Temporal lobe (tissue), 2 donors: ENCODE data around the gene PRPS1L1.

- RAMPAGE, long total RNA = no peak
Observed at GRCh38 chr7:14084713-14085156, 95.3 kb upstream of the ETV1 start.

DNA sequence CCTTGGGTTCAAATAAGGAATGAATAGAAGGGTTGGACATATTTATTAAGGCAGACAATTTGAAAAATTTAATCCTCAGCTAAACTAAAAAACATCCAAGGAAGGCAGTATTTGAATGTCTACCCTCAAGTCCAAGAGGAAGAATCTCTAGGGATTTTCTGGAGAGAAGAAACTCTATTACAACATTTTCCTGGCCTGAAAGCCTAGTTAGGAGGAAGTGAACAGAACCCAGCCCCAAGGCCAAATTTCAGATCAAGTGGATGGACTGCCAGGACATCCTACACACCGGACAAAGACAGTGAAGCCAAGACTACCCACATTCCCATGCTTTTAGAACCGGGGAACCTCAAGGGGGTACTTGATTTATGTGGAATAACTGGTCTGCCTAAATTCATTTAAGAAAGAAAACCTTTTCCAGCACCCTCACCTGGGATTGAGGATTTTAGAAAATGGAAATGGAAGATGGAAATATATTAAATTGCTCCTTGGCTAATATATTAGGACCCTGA lies 108.9 kb upstream of the MEOX2 start:
- RAMPAGE, long total RNA = no peak

GRCh38 chr7:16644378-16645610 lies 760 bp downstream of the ANKMY2 start:
- RAMPAGE, long total RNA = no peak

- RAMPAGE, long total RNA = no peak
Observed at GRCh38 chr7:16646832-16647309, 890 bp downstream of the BZW2 start.

DNA sequence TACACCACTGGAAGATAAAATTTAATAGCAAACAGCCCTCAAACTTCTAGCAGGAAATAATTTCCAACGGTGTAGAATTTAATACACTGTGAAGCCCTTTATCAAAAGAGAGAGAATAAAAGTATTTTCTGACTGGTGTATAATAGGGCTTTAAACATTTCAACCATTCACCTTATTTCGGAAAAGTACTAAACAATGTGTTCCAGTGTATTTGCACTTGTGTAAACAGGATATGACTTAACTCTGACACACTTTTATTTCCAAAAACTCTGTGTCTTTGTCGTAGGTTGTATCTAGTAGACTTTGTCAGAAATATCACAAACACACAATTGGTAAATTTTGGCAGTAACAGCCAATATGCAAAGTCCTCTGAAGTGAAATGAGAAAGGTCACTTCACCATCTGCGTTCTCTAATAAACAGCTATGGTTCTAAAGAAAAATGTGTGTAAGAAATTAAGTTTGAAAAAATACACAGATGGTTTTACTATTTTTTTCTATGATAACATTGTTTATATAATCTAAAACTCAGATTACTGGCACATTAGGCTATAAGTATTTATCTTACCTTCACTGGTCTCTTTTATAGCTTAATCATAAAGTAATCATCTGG lies 10.3 kb upstream of the TSPAN13 start:
- RAMPAGE, long total RNA = no peak

DNA sequence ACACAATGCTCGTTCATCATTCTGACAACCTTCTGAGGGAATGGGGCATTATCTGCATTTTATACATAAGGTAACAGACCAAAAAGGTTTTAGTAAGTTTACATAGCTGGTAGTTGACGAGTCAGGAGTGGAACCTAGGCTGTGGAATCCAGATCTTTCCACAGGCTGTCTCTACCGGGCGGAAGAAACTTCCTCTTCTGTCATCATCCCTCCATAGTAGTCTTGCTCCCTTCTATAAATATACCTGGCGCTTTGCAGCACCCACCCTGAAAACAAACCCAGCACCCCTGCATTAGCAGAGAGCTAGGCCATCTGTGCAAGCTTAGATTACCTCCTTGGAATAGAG lies 1.3 kb downstream of the TSPAN13 start:
- RAMPAGE, long total RNA = no peak

DNA sequence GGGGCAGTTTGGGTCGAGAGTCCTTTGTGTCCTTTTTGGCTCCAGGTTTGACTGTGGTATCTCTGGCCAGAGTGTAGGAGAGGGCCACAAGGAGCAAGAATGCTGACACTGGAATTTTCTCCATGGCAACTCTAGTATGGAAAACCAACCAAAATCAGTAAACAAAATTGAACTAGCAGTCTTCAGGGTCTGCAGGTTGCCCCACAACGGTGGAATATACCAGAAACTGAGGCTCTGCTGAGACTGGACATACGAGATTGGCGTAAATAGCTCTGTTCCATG lies 3.2 kb downstream of the AGR2 start:
- RAMPAGE, long total RNA = no peak

DNA sequence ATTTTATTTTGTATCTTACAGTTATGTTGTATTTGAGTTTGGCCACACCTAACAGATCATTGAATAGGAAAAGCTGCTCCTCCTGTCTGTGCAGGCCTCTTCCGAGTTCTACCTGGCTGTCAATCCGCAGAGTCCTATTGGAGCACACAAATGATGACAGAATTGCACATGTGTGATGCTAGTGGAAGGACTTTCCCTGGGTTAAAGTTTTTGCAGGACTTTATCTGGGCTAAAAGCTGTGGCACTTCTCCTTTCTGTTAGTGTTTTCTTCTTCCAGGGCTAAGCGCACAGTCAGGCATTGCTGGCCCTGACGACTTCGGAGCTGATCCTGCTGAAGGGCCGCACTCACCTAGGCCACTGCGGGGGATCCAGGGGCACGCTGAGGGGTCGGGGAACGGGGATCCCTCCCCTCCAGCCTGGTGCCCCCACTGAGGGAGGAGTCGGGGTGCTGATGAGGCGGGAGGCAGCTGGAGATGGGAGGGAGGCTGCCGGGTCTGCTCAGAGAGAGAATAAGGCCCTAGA lies 31.2 kb downstream of the AGR3 start:
- RAMPAGE, long total RNA = no peak

DNA sequence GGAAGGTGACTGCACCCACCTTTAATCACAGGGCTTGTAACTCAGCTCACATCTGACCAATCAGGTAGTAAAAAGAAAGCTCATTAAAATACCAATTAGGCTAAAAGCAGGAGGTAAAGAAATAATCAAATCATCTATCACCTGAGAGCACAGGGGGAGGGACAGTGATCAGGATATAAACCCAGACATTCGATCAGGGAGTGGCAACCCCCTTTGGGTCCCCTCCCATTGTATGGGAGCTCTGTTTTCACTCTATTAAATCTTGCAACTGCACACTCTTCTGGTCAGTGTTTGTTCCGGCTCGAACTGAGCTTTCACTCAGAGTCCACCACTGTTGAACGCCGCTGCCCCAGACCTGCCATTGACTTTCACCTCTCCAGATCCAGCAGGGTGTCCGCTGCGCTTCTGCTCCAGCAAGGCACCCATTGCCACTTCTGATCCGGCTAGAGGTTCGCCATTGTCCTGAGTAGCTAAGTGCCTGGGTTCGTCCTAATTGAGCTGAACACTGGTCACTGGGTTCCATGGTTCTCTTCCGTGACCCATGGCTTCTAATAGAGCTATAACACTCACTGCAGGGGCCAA lies 28.7 kb downstream of the AGR3 start:
- RAMPAGE, long total RNA = no peak

DNA sequence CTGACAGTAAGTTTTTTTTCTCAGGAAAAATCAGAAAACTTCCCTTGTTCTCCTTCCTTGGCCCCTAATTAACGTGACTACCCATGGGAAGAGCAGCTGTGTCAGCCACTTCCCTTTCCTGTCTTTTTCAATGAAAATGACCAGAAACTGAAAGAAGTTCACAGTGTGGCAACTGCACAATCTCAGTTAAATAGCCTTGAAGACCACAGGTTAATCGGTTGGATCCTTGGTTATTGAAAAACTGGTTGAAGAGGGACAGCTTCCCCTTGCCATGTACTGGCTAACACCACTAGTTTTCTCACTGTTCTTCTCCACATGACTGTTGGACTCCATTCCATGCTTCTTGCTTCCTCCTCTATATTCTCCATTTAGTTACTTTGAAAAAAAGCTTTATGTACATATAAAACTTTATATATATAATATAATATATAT lies 148.8 kb upstream of the AGR3 start:
- RAMPAGE, long total RNA = no peak

DNA sequence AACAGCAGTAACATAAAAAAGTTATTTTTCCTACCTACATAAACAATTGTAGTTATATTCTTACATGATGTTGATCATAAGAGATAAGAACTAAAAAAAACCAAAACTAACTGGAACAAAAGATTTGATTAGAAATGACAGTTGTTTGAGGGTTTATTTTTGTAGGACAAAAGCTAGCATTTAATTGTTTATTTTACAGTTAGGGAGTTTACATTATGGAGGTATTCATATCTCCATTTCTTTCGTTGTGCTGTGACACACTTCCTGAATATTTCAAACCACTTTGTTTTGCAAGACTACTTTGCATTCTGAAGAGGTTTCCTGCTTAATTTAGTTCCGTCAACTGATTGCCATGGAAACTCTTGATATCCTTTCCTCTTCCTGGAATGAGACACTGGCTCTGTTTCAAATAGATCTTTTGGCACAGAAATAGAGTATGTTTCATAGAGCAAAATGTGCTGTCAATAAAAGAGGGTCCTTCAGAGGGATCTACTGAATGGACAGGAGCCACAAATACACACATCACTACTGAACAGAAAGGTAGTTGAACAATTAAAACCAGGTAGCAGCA lies 159.5 kb upstream of the AGR3 start:
- RAMPAGE, long total RNA = no peak

GRCh38 chr7:17131896-17132472 lies 166.5 kb upstream of the AHR start:
- RAMPAGE, long total RNA = no peak

DNA sequence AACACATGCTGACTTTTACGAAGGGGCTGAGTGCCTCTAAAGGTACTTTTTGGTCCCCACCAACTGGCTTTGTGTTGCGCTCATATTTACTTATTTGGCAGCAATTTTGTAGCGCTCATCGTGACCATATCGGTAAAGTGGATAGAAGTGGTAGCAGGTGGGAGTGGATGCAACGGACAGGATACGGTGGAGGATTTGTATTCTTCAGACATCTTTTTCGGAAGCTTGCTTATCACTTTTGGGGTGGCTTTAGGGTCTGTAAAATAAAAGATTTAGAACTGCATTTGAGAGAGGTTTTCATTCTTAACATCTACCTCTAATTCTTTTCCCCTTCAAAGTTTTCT lies 1.3 kb downstream of the AHR start:
- RAMPAGE, long total RNA = no peak

DNA sequence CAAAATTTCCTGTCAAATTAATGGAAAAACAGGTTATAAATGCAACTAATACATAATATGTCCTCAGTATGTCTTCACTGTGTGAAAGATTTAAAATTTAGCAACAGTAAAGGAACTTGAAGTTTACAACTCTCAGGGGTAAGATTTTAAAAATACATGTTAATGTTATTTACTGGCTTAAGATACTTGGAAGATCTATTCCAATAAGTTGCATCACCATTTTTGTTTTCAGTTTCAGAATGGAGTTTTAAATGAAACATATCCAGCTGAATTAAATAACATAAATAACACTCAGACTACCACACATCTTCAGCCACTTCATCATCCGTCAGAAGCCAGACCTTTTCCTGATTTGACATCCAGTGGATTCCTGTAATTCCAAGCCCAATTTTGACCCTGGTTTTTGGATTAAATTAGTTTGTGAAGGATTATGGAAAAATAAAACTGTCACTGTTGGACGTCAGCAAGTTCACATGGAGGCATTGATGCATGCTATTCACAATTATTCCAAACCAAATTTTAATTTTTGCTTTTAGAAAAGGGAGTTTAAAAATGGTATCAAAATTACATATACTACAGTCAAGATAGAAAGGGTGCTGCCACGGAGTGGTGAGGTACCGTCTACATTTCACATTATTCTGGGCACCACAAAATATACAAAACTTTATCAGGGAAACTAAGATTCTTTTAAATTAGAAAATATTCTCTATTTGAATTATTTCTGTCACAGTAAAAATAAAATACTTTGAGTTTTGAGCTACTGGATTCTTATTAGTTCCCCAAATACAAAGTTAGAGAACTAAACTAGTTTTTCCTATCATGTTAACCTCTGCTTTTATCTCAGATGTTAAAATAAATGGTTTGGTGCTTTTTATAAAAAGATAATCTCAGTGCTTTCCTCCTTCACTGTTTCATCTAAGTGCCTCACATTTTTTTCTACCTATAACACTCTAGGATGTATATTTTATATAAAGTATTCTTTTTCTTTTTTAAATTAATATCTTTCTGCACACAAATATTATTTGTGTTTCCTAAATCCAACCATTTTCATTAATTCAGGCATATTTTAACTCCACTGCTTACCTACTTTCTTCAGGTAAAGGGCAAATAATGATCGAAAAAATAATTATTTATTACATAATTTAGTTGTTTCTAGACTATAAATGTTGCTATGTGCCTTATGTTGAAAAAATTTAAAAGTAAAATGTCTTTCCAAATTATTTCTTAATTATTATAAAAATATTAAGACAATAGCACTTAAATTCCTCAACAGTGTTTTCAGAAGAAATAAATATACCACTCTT lies 44.7 kb downstream of the AHR start:
- RAMPAGE, long total RNA = no peak

GRCh38 chr7:18027552-18028063 lies at the start of gene PRPS1L1:
Gene PRPS1L1, minus strand, starts transcription at chr7:18027846.
- RAMPAGE, long total RNA = no peak

- RAMPAGE, long total RNA = no peak
Observed at GRCh38 chr7:18518393-18518878, 22.9 kb downstream of the HDAC9 start.

DNA sequence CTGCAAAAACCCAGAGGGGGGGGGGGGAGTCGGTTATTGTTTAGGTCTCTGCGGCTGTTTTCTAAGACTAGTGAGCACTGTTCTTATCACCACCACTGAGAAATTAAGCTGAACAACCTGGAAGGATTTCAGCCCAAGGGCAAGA lies 1.4 kb downstream of the TWIST1 start:
- RAMPAGE, long total RNA = no peak

- RAMPAGE, long total RNA = no peak
Observed at GRCh38 chr7:20002820-20003208, 214.4 kb downstream of the MACC1 start.

DNA sequence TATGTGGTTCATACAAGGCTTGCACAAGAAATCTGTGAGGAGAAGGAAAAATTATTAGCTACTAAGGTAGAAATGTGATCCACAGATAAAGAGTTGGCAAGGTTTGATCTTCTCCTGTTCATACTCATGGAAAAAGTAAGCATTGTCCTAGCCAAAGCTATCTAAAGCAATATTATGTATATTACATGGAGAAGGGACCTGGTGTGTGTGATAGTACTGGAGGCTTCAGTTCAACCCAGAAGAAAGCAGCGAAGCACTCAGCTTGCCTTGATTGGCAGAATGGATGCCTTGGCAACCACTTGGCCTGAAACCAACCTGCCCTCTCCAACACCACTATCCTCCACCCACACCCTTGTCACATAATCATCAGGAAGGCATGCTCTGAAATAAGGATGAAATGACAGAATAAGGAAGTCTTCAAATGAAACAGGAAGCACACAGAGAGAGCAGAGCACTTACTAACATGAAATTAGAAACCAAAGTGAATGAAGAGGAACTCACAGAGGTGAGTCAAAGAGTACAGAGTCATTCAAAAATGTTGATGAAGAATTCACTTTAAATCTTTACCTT lies 17.9 kb downstream of the MACC1 start:
- RAMPAGE, long total RNA = no peak

DNA sequence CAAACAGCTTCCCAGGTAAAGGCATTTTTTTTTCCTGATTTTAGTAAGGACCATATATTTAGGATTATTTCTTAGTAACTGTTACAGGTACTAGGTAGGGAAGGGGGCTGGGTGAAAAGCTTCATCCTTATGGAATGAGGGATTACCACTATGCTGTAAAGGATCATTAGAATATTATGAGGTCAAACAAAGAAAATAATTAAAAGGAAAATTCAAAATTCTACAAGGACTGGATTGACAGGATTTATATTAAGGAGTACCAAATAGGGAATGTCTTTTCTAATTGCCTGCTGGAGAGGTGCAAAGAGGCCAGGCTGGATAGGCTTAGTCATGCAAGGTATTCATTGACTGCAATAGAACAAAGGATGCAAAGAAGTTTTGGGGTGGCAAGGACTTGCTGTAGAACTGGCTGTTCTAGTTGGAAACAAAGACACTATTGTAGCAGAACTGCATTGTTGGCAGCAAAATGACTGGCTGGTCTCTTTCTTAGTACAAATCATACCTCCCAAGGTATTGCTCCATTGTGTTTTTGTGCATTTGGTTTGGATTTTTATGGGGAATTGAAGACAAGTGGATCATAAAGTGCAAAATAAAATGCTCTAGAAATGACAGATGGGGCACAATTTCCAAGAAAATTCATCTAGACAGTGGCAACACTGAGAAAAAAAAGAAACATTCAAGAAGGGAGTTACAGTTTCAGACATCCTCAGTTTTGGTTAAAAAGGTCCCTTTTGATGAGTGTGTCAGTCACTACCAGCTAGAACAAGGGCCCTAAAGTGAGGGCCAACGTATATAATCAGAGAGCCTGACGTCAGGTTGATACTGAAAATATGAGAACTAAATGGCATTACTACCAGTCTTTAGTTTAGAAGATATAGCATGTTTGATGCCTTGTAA lies 10.2 kb downstream of the ITGB8 start:
- RAMPAGE, long total RNA = no peak